ENCODE measurements around a stretch of chr4.

DNA sequence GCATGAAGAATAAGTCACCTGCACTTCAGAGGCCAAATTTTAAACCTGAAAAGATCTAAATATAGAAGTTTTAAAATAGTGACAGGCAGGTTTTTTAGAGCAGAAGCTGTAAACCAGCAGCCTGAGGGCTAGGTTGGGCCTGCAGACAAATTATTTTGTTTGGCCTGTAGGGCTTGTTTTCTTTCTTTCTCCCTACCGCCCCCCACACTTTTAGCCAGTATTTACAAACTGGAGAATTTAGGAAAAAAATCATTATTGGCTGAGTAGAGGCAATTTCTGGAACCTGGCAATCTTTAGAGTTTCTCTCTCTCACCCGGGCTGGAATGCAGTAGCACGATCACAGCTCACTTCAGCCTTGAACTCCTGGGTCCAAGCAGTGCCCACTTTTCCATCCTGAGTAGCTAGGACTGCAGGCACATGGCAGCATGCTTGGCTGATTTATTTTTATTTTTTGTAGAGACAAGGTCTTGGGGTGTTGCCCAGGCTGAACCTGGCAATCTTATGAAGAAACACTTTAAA, 120.0 kb downstream of the AFF1 start:
- PRO-cap, 2 experiments: no peak in any of the 2 experiments

DNA sequence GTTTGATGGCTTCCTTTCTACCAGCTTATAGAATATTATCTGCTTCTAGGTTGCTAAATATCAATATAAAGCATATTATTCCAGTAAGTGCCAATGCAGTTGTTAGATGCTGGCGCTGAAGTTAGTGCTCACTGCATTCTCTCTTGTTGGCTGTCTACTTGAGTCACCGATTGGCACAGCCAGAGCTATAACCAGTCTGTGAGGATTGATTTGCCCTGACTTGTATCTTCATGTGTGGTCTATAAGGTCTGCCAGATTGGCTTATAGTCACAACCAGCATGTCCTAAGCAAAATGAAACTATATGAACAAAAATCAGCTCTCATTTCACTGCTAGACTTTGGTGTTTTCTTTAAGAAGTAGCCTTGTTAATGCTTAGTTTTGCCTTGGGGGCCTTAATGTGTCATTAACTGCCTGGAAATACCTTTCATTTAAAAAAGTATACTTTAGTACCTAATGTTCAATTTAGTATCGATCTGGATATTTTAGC, 98.7 kb downstream of the KLHL8 start:
- PRO-cap, 2 experiments: no peak in any of the 2 experiments

- PRO-cap, 2 experiments: no peak in any of the 2 experiments
Observed at GRCh38 chr4:87391648-87391979, 626 bp upstream of the HSD17B11 start.

DNA sequence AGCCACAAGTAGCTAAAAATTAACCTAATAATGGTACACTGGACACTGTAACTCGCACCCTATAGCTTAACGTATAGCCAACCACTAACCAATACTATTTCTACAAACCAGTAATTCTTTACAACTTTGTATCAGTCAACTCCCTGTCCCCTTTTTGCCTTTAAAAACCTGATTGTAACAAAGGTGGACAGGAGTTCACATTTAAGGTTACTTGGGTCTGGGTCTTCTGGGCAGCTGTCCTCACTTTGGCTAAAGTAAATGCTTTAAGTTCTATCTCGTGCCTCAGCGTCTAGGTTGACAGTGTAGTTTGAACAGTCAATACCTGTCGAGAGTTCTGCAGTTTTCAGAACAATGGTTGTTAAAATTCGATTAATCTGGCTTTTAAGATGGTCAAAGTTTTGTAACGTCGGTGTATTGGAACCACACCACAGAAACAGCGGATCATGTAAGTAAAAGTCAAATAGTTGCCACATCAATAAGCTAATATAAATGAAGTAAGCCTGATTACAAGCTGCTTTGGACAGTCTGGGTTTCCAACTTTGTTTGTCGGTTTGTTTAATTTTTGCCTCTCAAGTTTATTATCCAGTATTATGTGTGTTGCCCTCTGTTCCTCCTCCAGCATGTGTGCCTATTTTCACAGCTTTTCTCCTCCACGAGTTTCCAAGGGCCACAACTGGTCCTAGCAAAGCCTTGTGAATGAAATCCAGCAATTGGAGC, 1.5 kb upstream of the NUDT9 start:
- PRO-cap, 2 experiments: no peak in any of the 2 experiments

GRCh38 chr4:87679662-87680255, 29.7 kb downstream of the DMP1 start:
- PRO-cap, 2 experiments: no peak in any of the 2 experiments

DNA sequence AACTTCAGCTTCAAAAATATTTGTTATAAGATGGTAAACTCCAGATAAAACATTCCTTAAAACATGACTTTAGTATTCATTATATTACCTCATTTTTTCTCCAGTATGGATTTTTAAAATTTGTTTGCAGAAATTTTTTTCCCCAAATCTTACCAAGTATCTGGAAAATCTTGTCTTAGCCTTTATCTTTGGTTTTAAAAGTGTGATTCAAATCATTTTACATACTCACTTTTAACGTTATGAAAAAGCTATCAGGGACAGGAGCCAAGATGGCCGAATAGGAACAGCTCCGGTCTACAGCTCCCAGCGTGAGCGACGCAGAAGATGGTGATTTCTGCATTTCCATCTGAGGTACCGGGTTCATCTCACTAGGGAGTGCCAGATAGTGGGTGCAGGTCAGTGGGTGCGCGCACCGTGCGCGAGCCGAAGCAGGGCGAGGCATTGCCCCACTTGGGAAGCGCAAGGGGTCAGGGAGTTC, 60.1 kb downstream of the DMP1 start:
- PRO-cap, 2 experiments: no peak in any of the 2 experiments

DNA sequence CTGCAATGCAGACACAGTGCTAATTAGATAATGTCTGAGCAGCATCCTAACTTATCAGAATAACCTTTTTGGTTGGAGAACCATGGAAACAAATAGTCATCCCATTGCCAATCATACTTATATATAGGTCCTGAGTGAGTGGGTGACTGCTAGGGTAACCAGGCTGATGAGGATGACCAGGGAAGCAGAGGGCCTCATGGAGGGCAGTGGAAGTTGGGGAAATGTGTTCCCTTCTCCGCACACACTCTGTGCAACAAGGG, 2.6 kb downstream of the MEPE start:
- PRO-cap, 2 experiments: no peak in any of the 2 experiments

DNA sequence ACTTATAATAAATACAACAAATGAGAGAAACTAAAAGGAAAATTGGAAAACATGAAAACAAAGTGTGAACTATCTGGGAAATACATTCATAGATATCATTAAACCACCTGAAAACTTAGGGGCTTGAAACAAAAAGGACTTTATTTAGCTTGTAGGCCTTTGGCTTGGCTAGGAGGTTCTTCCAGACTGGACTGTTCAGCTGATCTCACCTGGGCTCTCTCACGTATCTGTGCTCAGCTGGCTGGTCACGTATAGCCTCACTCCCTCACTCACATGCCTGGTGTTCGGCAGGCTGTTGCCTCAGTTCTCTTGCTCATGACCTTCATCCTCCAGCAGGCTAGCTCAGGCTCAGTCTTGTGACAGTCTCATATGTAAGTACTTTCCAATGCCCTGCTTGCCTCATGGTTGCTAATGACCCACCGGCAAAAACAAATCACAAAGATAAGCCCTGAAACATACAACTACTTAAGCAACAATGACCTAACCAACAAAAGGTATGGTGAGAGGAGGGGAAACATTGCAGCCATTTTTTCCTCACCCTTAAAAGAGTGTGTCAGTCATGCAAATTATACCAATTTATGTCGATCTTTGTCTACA, 24.9 kb downstream of the MEPE start:
- PRO-cap, 2 experiments: no peak in any of the 2 experiments

GRCh38 chr4:88007820-88008678, 614 bp downstream of the PKD2 start:
- PRO-cap, 2 experiments: no peak in any of the 2 experiments

GRCh38 chr4:88061646-88062184, 54.3 kb downstream of the PKD2 start:
- PRO-cap, 2 experiments: no peak in any of the 2 experiments

GRCh38 chr4:88283360-88283769, 996 bp downstream of the PPM1K start:
- PRO-cap, 2 experiments: peak in 1 of 2 experiments; most common plus-strand start chr4:88283652 (in 1); most common minus-strand start chr4:88283428 (in 1)

GRCh38 chr4:88320496-88321293, 36.3 kb upstream of the PPM1K start:
- PRO-cap, 2 experiments: no peak in any of the 2 experiments

DNA sequence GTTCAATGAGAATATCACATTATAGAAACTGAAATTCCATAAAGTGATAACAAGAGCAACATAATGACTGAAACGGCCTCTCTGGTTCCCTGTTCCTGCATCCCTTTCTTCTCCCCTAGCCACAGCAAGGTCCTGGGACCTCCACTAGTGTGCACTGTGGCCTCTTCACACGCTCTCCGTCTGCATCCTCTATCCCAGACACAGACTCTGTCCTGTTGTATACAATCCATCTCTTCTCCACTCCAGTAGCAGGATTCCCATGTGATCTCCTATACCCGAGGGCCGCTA, 104.9 kb upstream of the NAP1L5 start:
- PRO-cap, 2 experiments: no peak in any of the 2 experiments

DNA sequence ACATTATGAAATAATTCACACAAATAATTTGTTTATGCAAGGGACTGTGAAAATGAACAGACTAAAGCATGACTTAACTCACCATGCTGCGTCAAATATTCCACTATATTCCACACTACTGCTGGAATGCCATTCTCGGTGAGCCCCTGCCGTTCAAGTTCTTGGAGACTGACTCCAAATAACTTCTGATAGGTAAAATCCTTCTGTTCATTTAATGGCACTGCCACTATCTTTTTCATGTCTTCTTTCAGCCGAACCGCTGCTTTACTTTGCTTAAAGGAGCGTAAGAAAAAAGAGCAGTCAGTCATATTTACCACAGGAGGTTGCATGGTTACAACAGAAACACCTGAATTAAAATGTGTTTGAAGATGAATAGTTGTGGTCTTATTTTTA, 27.6 kb downstream of the FAM13A start:
- PRO-cap, 2 experiments: no peak in any of the 2 experiments

DNA sequence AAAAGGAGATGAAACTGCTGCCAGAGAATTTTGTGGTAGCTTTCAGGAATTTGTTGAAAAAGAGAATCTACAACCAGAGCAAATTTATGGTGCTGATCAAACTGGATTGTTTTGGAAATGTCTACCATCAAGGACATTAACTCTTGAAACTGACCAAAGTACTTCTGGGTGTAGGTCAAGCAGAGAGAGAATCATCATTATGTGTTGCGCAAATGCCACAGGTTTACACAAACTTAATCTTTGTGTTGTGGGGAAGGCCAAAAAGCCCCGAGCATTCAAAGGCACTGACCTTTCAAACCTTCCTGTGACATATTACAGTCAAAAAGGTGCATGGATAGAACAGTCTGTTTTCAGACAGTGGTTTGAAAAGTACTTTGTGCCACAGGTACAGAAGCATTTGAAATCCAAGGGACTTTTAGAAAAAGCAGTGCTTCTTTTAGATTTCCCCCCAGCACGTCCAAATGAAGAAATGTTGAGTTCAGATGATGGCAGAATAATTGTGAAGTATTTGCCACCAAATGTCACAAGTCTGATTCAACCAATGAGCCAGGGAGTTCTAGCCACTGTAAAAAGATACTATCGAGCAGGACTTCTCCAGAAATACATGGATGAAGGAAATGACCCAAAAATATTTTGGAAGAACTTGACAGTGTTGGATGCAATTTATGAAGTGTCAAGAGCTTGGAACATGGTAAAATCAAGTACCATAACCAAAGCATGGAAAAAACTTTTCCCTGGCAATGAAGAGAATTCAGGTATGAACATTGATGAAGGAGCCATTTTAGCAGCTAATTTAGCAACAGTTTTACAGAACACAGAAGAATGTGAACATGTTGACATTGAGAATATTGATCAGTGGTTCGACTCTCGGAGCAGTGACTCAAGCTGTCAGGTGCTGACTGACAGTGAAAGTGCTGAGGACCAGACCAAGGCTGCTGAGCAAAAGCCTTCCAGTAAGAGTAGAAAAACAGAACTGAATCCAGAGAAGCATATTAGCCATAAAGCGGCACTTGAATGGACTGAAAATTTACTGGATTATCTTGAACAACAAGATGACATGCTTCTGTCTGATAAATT, 2.4 kb downstream of the TIGD2 start:
- PRO-cap, 2 experiments: no peak in any of the 2 experiments

DNA sequence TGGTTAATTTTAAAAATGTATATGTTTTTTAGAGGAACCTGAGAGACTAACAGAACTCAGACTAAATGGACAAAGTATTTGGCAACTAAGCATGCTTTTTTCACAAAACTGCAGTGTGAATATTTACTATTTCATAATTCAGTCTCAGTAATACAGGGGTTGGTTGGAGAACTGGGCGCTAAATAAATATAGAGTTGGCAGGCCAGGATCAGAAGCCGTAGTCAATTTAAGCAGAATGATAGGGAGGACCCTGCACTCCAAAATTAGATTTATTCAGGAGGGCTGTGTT, 5.8 kb downstream of the TIGD2 start:
- PRO-cap, 2 experiments: no peak in any of the 2 experiments

- PRO-cap, 2 experiments: no peak in any of the 2 experiments
Observed at GRCh38 chr4:89161067-89161392, 49.7 kb downstream of the TIGD2 start.

- PRO-cap, 2 experiments: peak in 1 of 2 experiments; most common minus-strand start chr4:89293465 (in 1)
Observed at GRCh38 chr4:89292999-89293641, 14.5 kb downstream of the GPRIN3 start.

DNA sequence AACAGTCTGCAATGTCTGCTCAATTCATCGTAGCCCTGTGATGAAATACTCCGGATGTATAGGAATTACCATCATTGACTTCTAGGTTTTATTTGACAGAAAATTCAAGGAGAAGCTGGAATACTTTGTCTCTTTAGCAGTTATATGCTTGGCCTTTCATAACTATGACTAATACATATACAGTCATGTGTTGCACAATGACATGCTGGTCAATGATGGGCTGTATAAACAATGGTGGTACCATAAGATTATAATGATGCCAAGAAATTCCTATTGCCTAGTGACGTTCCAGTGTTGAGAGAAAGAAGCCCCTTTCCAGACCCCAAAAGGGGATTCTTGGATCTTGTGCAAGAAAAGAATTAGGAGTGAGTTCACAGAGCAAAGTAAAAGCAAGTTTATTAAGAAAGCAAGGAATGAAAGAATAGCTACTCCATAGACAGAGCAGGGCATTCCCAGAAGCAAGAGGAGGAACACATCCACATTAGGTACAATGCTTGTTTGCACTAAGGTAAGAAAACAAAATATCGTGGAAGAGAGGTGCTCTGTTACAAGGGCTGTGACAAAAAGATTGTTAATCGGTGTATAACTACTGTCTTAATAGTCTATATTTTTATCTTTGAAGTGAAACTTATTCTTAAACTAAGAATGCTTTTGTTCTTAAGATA, 185.3 kb upstream of the GPRIN3 start:
- PRO-cap, 2 experiments: no peak in any of the 2 experiments

- PRO-cap, 2 experiments: no peak in any of the 2 experiments
Observed at GRCh38 chr4:89550091-89550432, 242.5 kb upstream of the GPRIN3 start.

Measured in cytotoxic T cell (primary cell).